Metastatic Breast Carcinoma in the Brain (tissue), 10 donors: ENCODE measurements around a stretch of chr10.

- PRO-cap, 10 experiments, result no peak in any of the 10 experiments
These were observed 200.8 kb downstream of the CELF2 start for GRCh38 chr10:11218467-11218962.

GRCh38 chr10:11227063-11228031 lies 209.7 kb downstream of the CELF2 start:
- PRO-cap, 10 experiments, result no peak in any of the 10 experiments

DNA sequence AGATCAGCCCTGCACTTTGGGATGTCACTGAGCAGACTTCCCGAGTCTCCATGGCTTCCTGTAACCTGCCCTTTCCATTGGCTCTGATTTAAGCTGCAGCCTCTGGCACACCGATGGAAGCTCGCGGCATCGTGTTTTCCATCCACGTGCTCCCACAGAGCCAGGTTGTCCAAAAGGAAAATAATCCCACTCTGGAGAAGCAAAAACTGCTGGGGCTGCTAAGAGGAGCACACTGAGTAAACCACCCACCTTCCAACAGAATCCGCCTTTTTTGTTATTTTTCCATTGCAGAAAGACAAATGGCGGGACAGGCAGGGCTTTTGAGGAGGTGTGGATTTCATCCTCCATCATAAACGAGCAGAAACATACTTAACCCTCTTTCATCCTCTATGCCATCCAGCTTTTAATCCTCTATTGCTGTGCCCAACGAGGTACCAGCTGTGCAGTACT lies 235.0 kb downstream of the CELF2 start:
- PRO-cap, 10 experiments, result no peak in any of the 10 experiments

DNA sequence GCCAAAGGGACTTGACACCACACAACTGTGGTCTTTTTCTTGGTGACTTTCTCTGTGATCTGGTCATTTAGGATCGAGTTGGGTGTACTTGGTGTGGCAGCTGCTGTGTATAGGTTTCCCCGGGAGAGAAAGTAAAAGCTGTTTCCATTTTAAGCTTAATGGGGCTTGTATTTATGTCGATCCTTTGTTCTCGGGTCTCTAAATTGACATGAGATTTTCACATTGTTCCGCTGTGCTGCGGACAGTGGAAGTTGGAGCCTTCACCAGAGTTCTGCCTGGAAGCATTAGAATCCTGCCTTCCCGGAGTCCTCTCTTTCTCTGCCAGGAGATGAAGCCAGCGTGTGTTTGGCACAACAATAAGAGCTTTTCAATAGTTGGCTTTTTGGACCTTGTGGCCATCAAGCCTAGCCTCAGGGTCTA lies 284.9 kb downstream of the CELF2 start:
- PRO-cap, 10 experiments, result no peak in any of the 10 experiments

DNA sequence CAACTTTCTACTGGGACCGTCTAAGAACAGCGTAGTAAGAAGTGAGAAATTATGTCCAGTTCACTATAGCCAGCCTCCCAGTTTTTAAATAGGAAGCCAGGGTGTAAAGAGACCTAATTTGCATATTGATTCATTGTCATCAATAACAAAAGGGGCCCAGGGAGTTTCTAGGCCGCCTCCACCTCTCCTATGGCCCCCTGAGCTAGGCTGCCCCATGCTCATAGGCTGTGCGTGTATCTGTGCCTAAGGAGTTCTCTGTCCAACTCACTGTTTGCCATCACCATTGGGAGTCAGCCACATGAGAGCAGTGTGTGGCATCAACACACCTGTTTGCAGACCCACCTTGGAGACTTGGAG lies 289.1 kb downstream of the CELF2 start:
- PRO-cap, 10 experiments, result no peak in any of the 10 experiments

GRCh38 chr10:11307225-11307918 lies 289.7 kb downstream of the CELF2 start:
- PRO-cap, 10 experiments, result no peak in any of the 10 experiments

GRCh38 chr10:11335792-11336219 lies 275.6 kb downstream of the USP6NL start:
- PRO-cap, 10 experiments, result no peak in any of the 10 experiments

DNA sequence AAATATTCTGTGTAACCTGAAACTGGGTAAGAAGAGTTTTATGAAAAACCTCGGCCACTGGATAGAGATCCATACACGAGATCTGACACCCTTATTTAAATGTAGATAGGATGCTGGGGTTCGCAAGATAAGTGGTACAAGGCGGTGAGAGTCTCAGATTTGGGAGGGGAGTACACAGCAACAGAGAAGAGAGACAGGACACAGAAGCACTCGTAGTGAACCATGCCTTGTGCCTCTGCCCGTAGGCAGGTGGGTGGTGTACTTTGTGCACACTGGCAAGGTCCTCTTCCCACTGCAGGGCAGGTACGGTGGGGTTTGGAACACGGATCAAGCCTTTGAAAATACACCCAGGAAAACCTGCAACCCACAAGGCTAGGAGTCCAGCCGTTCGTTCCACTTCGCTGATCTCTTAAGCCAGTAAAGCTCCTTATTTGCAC lies 162.8 kb downstream of the USP6NL start:
- PRO-cap, 10 experiments, result no peak in any of the 10 experiments

DNA sequence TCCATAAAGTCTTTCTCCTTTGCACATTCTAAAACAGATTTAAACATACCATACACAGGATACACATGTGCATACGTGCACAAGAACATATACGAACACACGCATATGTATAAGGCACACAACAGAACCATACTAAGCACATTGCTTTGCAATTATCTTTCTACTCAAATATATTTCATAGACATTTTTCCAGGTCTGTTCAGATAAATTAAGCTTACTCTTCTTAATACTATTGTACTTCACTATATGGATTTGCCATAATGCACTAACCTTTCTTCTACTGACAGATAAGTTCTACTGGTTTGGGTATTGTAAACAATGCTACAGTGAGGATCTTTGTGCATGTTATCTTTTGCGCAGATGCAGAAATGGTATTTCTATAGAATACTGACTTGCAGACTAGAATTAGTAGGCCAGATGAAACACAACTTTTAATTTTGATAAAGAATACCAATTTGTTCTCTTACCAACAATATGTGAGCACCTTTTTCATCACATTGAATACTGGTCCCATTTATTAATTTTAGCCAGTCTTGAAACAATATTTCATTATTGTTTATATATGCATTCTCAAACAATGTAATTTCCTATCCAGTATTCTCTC lies 50.0 kb downstream of the USP6NL start:
- PRO-cap, 10 experiments, result no peak in any of the 10 experiments

DNA sequence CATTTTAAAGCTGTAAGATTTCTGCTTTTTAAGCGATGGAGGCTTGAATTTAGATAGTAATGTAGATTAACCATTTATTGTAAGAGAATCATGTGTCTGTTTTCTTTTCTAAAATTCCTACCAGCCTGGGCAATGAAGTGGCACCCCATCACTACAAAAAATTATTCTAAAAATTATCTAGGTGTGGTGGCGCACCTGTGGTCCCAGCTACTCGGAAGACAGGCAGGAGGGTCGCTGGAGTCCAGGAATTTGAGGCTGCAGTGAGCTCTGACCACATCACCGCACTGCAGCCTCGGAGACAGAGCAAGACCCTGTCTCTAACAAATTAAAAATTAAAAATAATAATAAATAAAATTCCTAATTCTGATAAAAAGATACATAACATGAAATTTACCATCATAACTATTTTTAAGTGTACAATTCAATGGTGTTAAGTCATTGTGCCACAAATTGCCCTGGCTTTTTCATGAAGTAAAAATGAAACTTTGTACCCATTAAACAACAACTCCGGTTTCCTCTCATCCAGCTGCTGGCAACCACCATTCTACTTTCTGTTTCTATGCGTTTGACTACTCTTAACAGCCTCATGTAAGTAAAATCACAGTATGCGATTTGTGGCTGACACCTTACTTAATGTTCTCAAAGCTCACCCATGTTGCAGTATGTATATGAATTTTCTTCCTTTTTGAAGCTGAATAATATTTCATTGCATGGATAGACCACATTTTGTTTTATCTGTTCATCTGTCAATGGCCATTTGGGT lies 20.6 kb upstream of the USP6NL start:
- PRO-cap, 10 experiments, result no peak in any of the 10 experiments

GRCh38 chr10:11687808-11688242 lies 54.4 kb upstream of the ECHDC3 start:
- PRO-cap, 10 experiments, result peak in 6 of 10 experiments; most common plus-strand start chr10:11687989 (in 1); most common minus-strand start chr10:11687928 (in 6)

- PRO-cap, 10 experiments, result no peak in any of the 10 experiments
These were observed 16.6 kb downstream of the ECHDC3 start for GRCh38 chr10:11758716-11759153.

DNA sequence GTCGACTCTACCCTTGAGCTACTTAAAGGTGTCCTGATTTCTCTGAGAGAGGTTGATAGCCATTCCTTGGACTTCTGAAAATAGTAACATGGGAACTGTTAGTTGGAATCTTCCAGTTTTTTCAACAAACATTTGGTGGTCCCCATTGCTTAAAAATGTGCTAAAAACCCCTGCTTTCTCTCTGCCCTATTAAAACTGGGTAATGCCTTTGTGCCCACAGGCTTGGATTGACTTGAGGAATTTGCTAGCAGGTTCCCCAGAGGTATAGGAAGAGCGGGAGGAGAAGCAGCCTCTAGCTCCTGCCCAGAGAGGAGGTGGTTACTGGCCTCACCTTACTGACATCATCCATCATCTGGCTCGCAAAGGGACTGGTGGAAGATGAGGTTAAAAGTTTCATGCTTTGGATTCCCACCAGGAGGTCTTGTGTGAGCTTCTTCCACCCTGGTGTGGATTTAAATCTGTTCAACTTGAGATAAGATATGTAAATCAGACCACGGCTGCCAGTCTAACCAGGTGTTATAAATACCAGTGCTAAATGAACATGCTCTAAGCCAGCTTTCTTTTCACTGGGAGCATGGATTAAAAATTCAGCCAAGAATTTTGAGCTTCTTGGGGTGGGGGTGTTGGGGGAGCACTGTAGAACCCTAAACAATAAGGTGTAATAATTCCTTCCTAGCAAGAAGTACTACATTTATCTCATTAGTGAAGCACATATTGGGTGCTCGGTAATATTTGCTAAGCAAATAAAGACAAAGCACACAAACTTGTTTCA lies 7.6 kb downstream of the PROSER2 start:
- PRO-cap, 10 experiments, result peak in 2 of 10 experiments; most common plus-strand start position 259 of the sequence (in 2); most common minus-strand start position 197 of the sequence (in 1)

DNA sequence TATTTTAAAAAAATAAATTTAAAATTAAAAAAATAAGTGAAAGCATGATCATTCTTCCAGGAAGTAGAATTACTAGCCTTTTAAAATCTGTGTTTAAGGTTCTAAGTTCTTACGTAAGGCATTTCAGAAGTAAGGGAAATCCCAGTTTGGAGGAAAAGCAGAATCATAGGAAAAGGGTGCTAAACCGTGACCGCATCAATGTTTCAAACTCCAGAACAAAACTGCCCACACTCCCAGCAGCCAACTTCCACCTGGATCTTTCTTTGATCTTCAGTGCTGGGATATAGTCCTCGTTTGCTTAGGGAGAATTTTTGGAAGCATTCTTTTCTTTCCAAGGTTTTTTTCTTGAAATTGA lies 8.8 kb downstream of the PROSER2 start:
- PRO-cap, 10 experiments, result no peak in any of the 10 experiments

DNA sequence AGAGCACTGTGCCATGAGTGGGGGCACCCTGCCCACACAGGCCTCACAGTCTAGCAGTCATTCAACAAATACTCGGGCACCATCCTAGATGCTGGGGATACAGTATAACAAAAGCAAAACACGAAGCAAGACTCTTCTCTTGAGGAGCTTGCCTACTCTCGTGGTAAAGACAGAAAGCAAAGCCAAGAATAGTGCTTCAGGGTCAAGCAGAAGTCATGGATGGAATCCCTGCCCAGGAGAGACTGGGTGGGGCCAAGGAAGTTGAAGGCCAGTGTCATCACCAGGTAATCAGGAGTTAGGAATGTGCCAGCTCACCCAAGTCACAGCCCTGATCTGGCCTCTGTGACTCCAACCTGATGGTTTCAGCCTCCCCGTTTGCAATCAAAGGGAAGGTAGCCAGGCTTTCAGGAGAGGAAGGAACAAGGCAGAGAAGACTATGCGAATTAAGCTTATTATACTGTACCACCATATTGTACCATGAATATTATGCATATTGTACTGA lies 58.9 kb downstream of the PROSER2 start:
- PRO-cap, 10 experiments, result peak in 1 of 10 experiments; most common plus-strand start position 323 of the sequence (in 1)

DNA sequence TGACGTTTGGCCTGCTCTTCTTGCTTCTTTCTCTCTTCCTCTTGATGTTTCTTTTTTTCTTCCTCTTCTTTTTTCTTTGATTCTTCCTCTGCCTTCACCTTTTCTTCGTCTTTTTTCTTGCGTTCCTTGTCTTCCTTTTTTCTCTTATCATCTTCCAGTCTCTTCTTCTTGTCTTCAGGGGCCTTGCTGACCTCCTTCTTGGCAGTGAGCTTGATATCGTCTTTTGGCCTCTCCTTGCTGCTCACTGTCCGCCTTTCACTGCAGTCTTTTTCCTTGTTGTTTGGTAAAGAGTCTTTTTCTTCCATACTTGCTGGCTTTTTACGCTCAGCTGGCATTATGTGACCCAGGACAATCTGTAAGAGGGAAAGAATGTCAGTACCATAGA lies 7.5 kb downstream of the UPF2 start:
- PRO-cap, 10 experiments, result no peak in any of the 10 experiments

- PRO-cap, 10 experiments, result peak in 8 of 10 experiments; most common plus-strand start chr10:12042002 (in 5); most common minus-strand start chr10:12041885 (in 1)
These were observed 990 bp downstream of the UPF2 start for GRCh38 chr10:12041574-12042063.

- PRO-cap, 10 experiments, result peak in 1 of 10 experiments; most common minus-strand start chr10:12270932 (in 1)
These were observed 74.9 kb downstream of the CDC123 start for GRCh38 chr10:12270814-12271361.

GRCh38 chr10:12333664-12334457 lies 15.5 kb upstream of the CAMK1D start:
- PRO-cap, 10 experiments, result peak in 10 of 10 experiments; most common plus-strand start chr10:12334039 (in 1); most common minus-strand start chr10:12333736 (in 6)

GRCh38 chr10:12348370-12348719 lies 1.0 kb upstream of the CAMK1D start:
- PRO-cap, 10 experiments, result no peak in any of the 10 experiments